RPMI7951 (cell line): ENCODE results near the genes AK7, PAPOLA and HHIPL1.

GRCh38 chr14:96239596-96240334 lies 16.2 kb upstream of the BDKRB1 start:
- RAMPAGE, long total RNA = no peak

- RAMPAGE, long total RNA = no peak
These were observed 708 bp upstream of the AK7 start for GRCh38 chr14:96391154-96391686.

GRCh38 chr14:96391687-96392390 lies at the start of gene AK7:
TSS of gene AK7 (plus strand) at chr14:96392128.
- RAMPAGE, long total RNA = no peak

- RAMPAGE, long total RNA = no peak
These were observed at the start of gene PAPOLA for GRCh38 chr14:96501999-96502656. TSS of gene PAPOLA (plus strand) at chr14:96502382.

- RAMPAGE, long total RNA = no peak
These were observed 52.2 kb downstream of the PAPOLA start for GRCh38 chr14:96554228-96554912.

GRCh38 chr14:97458427-97459829 lies 661.7 kb downstream of the VRK1 start:
- RAMPAGE, long total RNA = no peak

DNA sequence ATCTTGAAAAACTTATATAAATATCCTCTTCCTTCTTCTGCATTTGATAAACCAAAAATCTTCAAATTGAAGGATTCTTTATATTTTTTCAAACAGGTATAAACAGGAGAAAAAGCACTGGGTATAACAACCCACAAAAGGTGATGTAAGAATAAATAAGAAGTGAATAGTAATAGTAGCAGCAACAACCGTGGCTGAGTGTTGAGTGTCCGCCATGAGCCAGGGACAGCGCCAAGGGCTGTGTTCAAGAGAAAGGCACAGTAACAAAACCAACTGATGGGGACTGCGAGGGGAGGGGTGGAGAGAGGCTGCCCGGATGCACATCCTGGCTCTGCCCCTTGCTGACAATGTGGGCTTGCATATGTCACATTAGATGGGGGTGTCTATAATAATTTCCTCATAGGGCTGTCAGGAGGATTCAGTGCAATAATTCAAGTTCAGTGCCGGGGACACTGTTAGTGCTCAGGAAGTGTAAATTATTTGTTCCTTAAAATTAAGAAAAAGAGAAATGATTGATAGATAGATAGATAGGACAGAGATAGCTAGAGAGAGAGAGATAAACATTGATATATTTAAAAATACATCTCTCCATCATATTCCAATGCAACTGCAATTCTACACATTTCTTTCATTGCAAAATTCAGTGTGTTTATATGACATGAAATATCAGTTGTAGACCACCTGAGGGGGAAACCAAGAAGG lies 912.4 kb downstream of the VRK1 start:
- RAMPAGE, long total RNA = no peak

DNA sequence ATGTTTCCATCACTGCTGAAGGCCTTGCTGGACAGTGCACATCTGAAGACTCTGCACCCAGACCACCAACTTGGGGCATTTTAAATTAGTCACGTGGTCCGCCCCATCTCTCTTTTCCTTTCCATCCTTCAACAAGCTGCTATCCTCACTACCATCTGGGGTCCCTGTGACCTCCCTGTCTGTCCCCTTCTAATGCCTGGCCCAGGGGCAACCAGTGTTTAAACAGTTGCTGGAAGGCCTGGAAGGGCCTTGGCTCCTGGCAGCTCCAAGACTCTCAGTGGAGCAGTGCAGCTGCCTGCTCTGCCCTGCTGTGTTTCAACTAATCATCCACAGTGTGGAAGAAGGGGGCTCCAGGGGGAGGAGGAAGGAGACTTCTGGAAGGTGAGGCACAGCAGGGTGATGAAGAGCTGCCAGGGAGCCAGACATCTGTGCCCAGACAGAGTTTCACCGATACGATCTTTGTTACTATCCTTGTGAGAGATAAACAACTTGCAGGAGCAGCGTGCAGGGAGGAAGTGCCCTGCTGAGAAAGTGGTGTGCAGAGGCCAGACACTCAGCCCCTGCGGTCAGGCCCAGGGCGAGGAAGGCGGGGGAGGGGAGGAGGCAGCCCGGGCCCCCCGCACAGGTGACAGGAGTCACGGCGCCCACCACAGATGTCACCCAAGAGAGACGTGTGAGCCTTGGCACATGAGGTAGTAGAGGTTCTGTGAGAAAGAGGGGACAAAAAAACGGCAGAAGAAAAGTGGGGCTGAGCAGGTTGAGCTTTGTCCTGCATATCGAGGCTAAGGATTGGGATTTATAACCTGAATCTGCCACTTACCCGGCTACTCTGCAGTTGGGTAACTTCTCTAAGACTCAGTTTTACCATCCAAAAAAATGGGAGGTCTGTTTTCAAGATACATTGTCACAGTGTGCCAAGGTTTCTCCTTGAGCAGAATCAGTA lies 1061.8 kb downstream of the BCL11B start:
- RAMPAGE, long total RNA = no peak

- RAMPAGE, long total RNA = no peak
These were observed 345.8 kb downstream of the BCL11B start for GRCh38 chr14:98926130-98926604.

GRCh38 chr14:98984559-98985179 lies 287.3 kb downstream of the BCL11B start:
- RAMPAGE, long total RNA = no peak

DNA sequence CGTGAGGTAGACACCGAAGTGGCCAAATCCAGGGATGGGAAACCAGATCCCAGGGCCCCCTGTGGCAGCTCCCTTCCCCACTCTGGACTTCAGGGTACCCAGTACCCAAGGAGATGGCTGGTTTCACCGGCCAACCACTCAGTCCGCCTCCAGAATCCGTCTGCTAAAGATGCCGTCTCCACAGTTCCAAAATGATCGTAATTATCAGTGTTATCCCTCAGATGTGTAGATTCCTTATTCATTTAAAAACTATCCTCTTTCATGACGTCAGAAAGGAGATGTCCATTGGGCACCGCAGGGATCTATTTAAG lies 90.3 kb downstream of the BCL11B start:
- RAMPAGE, long total RNA = no peak

DNA sequence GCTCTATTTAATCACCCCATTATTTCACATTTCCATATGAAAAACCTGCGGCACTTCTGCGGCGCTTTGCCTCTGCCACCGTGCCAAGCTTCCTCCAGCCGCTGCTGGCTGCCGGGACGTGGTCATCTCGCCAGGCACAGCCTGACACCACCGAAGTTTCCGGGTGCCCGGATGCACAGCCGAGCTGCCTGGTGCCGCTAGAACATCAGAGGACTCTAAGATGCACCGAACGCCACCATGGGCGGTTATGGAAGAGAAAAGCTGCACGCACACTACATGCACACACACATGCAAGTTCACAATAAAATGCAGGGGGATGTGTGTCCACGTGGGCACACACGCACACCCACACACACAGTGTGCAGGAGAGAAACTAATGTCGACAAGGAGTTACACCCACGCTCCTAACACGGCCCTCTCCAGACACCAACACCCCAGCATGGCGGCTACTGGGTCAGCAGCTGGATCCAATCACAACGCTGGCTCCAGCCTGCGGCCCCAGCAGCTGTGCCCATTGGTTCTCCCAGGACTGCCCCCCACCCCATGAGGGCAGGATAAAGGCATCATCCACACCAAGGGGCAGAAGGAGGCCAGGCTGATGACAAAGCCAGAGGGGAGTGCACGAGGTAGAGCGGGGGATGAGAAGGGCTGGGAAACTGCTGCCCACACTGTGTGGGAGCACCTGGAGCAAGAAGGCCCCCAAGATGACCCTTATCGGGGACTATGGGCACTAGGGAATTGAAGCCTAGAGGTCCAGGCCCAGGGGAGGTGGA lies 82.7 kb downstream of the BCL11B start:
- RAMPAGE, long total RNA = no peak

DNA sequence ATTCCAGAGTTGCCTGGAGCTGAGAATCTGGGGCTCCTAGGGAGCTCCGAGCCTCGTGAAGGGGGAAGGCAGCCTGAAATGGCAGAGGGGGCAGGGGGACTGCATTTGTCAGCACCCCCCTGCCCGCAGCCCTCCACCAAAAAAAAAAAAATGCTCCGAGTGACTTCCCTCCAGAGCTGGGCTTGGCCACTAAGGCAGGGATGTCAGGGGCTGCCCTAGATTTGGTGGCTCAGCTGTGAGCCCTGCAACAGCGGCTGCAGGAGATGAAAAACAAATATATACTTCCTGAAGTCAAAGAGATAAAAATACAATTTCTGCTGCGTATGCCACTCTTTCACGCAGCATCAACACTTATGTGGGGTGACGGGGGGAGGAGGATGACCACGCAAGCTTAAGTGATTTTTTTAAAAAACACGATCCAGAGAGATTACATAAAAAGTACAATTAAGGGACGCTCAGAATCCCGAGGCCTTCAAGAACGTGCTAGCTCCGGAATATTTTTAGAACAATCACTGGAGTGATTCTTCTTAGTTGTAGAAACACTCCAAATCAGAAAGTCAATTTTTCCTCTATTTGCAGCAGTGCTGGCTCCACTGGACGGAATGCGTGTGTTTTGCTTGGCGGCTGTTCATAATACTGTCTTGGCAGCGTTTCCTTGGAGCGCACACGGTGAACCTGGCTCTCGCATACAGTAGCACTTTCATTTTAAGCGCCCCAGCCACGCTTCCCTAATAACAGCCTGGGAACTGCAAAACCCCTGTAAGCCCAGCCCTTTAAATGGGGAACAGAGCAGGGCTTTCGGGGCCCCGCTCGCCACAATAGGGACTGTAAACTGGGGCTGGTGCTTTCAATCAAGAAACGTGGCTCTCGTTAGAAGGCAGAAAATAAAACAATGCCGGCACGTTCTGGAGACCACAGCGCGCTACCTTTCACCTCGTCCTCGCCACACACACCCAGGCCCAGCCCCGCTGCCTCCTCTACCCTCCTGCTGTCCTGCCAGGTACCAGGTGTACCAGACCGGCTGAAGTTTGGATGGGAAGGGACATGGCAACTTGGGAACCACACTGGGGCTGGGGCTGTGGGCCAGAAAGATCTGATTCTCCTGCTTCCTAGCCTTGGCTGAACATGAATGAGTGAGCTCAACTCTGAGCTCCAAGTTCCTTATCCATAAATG lies 80.0 kb downstream of the BCL11B start:
- RAMPAGE, long total RNA = no peak

DNA sequence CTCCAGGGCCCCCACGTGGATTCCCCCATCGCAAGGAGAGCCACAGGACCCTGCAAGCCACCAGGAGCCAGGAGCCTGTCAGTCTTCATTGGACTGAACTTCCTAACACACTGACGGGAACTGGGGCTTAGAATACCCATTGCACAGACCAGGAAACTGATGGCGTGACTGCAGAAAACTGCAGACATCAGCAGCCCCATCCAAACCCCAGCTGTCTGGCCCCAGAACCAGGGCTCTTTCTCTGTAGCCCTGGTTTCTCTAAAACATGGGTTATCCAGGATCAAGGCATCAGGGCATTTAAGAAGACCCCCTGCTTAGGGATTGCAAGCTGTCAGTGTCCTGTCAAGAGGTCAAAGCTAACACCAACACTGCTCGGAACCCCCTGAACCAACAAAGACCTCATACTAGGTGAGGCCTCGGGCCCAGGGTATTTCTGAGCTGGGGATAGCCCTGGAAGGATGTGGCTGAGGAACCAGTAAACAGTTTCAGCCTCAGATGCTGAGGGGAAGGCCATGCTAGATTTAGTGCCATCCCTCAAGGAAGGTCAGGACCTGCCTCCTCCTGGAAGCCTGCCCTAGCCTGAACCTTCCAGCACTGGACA lies 39.3 kb downstream of the BCL11B start:
- RAMPAGE, long total RNA = no peak

- RAMPAGE, long total RNA = no peak
These were observed 28.6 kb downstream of the BCL11B start for GRCh38 chr14:99243264-99243939.

DNA sequence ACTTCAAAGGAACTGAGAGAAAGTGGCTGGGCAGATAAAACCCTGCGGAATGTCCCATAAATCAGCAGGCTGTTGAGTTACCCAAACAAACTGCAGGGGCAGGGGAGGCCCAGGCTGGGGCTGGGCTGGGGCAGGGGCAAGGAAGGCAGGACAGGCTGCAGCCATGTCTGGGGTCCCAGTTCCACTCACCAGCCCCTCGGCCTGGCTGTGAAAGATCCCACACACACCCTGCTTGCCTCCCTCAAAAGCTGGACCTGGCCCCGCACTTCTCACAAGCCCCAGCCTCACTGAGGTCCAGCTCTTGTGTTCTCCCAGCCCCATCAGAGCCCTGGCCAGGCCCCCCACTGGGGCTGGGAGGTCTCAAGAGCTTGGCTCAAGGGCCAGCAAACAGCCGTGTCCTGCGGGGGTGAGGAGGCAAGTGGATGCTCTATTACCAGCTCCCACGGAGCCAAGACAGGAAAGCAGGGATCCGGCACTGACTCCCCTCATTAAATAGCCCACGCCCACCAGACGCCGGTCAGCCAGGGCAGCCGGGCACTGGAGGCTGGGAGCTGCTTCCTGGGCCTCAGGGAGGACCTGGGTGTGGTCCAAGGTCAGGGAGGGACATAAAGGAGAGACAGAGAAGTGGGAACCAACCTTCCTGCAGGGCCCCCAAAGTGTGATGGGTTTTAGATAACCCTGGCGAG lies 42.0 kb downstream of the CCNK start:
- RAMPAGE, long total RNA = no peak

GRCh38 chr14:99525433-99525693 lies 44.2 kb downstream of the CCNK start:
- RAMPAGE, long total RNA = no peak

DNA sequence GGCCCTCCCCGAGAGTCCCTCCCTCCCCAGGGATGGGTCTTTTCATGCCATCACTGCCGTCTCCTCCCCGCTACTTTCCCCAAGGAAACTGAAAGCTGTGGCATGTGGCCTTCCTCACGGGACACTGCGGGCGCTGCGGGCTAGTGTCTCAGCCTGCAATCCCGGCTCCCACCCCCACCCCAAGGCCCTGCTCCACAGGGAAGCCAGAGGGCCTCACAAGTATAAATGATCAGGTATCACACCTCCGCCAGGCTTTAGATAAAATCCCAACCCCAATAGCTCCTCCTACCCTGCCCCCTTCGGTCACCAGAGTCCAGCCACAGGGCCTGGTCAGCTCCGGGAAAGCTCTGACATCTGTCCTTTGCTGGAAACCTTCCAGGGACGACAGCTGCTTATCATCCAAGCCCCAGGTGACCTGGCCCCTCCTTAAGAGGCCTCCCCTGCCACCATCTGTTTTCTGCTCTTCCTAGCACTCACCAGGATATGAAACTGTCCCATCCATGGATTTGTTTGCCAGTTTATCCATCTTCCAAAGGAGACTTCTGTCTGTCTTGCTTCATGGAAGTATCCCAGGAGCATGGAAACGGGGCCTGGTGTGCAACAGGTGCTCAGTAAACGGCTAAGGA lies 31.7 kb downstream of the CCDC85C start:
- RAMPAGE, long total RNA = no peak

DNA sequence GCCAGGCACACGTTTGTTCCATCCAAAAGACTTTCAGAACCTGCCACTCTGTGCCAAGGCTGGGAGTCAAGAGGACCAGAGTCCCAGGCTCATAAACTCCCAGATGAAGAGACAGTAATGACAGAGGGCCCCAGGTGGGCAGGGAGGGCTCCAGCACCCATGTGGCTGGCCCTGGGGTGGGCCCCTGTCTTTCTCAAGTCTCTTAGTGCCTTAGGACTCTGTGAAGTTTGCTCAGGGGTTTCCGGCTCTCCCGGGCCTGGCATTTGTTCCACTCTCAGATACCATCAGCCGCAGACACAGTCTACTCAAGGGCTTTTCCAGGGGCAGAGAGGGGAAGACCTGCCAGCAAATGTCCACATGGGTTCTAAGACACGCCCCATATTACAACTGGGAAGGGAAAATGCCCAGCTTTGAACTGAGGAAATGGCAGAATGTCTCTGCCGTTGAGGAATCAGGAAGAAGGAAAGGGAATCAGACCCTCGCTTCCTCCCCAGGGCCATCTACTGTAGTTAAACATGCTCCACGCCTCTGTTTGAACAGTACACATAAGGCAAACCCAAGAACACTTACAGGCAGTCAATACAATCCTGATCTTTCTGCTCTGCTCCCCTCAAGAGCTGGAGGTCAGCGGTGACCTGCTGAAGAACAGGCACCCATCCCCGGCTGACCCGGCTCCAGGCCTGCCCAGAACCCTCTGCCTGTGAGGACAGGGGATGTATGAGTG lies 7.9 kb downstream of the CCDC85C start:
- RAMPAGE, long total RNA = no peak

- RAMPAGE, long total RNA = no peak
These were observed at the start of gene HHIPL1 for GRCh38 chr14:99644390-99645527. TSS of gene HHIPL1 (plus strand) at chr14:99645129.